ENCODE data around the genes PPP1R7 and DTYMK.

GRCh38 chr2:241109007-241109418, 6.9 kb upstream of the MTERF4 start:
- RRBS: no CpG with 5 or more reads among the region's 10 CpGs

- RRBS: no CpG with 5 or more reads among the region's 39 CpGs
These were observed 22.6 kb downstream of the PASK start for GRCh38 chr2:241126280-241127369.

- RRBS: 3% methylated on average over 15 of the region's 94 CpGs
These were observed at the start of gene PPP1R7 for GRCh38 chr2:241149995-241151184. Gene PPP1R7 (plus strand): TSS chr2:241150467.

DNA sequence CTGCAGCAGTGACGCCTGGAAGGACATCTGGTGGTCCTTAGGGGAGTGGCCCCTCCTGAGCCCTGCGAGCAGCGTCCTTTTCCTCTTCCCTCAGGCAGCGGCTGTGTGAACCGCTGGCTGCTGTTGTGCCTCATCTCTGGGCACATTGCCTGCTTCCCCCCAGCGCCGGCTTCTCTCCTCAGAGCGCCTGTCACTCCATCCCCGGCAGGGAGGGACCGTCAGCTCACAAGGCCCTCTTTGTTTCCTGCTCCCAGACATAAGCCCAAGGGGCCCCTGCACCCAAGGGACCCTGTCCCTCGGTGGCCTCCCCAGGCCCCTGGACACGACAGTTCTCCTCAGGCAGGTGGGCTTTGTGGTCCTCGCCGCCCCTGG, 35.7 kb downstream of the ANO7 start:
- RRBS: no CpG with 5 or more reads among the region's 14 CpGs

GRCh38 chr2:241262449-241263199, 52.8 kb downstream of the HDLBP start:
- RRBS: no CpG with 5 or more reads among the region's 7 CpGs

DNA sequence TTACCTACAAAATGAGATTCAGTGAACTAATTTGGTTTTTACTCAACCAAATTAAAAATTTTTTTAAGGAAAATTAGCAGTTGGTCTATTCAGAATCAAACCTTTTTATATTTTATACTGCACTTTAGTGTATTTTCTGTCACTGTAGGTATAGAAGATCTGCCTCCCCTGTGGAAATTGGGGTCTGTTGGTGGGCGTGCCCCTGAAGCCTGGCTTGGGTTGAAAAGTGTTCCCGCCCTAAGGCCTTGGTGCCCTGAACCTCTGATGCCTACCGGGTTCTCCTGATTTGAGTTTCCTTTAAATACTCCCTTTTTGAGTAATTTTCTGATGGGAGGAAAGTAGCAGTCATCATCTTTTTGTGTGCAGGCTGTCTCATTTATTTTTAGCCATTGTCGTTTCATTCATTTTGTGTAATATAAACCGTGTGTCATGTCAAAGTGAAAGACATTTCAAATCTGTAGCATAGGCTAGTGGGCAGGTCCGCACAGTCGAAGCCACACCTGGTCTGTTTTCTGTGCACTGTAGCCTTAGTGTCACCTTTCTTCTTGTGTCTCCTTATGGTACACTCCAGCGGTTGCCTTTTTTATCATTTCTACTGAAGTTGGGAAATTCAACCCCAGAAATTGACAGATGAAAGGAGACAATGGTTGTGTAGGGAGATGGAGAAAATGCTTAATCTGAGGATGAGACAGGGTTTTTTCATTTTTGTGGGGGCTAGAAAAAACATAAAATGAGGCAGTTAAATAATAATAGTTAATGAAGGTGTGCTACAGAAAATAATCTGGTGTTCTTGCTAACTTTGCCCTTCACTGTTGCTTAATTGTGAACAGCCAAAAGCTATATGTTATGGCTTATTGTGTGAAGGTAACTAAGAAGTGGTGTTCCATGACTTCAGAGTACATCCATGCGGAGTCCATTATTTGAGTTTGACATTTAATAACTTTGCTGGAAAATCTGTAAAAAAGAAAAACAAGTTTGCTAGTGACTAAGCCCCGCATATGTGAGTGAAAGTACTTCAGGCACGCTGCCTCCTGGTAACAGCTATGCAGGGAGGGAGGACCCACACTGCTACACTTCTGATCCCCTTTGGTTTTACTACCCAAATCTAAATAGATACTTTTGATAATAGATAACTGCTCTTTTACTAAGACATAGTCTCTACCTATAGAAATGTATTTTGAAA, 2.9 kb upstream of the FARP2 start:
- RRBS: no CpG with 5 or more reads among the region's 11 CpGs

DNA sequence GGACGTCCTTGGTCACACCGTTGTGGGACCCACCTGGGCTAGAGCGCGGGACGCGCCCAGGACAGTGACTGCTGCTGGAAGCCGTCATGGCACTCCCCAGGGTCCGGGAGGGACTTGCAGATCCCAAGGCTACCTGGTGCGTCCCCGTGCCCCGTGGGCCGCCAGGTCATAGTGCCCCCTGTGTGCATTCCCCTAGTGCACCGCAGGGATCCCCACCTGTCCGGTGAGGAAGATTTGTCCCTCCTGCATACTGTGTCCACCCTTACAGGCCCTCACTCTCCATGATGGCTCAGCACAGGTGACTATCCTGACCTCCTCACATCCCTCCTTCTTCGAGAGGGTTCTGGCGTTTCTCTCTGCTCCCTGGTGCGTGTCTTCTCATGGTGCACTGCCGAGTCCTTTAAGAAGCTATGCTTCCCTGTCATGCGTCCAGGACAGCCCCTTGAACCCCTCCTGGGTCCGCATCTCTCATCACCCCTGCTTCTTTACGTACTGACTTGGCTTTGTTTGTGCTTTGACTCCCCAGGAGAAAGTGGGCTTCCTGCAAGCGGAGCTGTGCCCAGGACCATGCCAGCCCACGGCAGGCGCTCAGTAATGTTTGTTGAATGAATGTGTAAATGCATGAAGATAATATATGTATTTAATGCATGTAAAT, 985 bp upstream of the STK25 start:
- RRBS: no CpG with 5 or more reads among the region's 24 CpGs

- RRBS: 94% methylated on average over 5 of the region's 13 CpGs
These were observed 16.4 kb upstream of the BOK start for GRCh38 chr2:241542269-241542508.

DNA sequence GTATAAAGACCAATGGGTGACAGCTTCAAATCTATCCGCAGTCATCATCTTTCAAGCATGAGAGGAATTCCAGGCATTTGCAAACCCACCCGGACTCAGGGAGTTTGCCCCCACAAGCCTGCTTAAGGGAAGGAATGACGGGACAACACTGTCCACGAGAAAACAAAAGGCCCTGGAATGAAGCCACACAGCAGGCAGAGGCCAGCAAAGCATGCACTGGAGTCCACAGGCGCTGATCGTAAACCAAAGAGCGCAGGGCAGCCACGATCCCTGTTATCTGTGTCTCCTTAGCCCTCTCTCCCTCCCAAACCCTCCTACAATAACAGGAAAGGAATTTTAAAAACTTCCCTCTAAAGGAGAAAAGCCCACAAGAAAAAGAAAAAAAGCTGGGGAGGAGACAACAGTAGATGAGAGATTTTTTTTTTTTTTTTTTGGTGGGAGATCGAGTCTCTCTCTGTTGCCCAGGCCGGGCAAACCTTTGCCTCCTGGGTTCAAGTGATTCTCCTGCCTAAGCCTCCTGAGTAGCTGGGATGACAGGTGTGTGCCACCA, 11.3 kb upstream of the BOK start:
- RRBS: no CpG with 5 or more reads among the region's 10 CpGs

DNA sequence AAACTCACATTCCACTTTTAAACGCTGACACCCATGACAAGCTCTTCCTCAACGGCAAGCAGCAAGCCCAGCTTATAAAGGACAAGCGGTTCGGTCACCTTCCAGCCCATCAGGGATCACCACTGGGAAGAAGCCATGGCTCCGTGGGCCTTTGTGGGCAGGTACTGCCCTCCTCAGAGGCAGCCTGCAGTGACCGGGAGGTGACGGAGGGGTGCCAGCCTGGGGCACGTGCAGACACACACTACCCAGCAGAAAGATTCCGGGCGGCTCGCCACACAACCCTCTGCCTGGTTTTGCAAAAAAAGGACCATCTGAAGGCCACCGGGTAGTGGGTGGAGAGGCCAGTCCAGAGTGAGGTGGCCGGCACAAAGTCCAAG, 5.9 kb upstream of the BOK start:
- RRBS: 89% methylated on average over 8 of the region's 13 CpGs

DNA sequence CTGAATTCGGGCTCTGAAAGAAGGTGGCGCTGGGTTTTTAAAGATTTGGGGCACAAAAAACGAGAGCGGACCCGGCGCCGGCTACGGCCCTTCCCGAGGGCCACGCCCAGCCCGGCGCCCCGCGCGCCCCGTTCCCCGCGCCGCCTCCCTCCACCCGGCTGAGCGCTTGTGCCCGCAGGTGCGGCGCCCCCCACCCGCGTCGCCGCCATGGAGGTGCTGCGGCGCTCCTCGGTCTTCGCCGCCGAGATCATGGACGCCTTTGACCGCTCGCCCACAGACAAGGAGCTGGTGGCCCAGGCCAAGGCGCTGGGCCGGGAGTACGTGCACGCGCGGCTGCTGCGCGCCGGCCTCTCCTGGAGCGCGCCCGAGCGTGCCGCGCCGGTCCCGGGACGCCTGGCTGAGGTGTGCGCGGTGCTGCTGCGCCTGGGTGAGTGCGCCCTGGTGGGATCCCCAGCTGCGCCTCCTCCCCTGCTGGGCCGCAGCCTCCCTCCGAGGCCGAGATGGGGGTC, 786 bp downstream of the BOK start:
- RRBS: 5% methylated on average over 20 of the region's 63 CpGs

- RRBS: no CpG with 5 or more reads among the region's 7 CpGs
These were observed 17.4 kb downstream of the THAP4 start for GRCh38 chr2:241619573-241619884.

DNA sequence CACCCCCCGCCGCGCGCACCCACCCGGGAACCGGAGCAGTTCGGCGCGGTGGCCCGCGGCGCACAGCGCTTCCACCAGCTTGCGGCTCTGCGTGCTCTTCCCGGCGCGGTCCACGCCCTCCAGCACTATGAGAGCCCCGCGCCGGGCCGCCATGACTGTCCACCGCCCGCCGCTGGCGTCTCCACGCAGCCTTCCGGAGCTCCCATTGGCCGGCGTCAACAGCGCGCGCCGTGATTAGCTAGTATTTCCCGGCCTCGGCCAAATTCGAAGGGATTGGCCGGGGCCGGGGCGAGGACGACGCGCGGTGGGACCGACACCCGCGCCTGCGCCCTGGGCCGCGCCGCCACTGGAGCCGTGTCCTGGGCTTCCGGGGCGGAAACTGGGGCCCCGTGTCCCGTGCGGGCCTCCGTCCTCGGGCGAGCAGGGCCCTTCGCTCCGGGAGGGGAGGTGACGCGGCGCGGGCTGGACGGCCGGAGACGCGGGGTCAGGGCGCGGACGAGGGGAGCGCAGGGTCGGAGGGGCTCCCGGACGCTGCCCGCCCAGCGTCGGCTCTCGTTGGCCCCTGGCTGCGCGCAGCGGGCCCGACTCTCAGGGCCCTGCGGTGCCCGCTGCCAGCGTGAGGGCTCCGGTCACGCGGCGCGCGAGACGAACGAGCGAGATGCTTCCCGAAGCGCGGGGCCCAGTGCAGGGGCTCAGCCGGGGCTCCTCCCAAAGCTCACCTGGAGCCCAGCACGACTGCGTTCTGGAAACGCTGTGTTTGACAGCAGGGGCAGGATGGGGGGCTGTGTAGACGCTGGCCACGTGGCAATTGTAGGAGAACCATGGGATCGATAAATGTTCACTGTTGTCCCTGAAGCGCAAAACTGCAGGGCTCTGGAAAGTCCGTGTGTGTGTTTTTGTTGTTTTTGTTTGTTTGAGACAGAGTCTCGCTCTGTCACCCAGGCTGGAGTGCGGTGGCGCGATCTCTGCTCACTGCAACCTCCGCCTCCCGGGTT, at the start of gene DTYMK:
TSS of gene DTYMK (minus strand) at position 185 of the 995 bp plus-strand sequence.
- RRBS: 1% methylated on average over 85 of the region's 116 CpGs

DNA sequence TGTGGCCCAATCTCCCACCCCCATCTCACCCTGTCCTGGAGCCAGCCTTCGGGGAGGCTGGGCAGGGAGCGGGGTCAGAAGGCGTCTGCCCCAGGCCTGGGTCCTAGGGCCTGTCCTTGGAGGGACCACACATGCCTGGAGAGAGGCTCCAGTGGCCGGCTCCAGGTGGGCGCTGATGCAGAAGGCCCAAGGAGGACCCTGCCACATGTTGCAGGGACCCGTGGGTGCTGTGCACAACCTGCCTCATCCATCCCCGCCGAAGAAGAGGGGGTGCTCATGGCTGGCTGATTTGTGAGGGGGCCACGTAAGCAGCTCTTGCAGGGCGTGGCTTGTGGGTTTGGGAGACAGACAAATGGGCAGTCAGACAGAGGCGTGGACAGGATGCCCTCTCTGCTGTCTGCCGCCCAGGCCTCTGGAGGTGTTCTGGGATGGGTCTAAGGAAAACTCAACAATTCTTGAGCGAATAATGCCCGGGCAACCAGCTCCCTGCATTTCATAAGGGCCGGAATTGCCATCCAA, 2.2 kb upstream of the RTP5 start:
- RRBS: no CpG with 5 or more reads among the region's 15 CpGs

- RRBS: no CpG with 5 or more reads among the region's 13 CpGs
These were observed 26.7 kb upstream of the FAM240C start for GRCh38 chr2:241927066-241927331.

- RRBS: no CpG with 5 or more reads among the region's 13 CpGs
These were observed 169.6 kb upstream of the FAM240C start for GRCh38 chr2:242069754-242070303.